Hematopoietic multipotent progenitor cell (in vitro differentiated cells): Measurements from ENCODE around the genes CTXN2, SLC12A1, DUT and GABPB1.

- CAGE, long polyA plus RNA = no peak
Measured at GRCh38 chr15:47299874-47300564, 417.3 kb upstream of the SEMA6D start.

DNA sequence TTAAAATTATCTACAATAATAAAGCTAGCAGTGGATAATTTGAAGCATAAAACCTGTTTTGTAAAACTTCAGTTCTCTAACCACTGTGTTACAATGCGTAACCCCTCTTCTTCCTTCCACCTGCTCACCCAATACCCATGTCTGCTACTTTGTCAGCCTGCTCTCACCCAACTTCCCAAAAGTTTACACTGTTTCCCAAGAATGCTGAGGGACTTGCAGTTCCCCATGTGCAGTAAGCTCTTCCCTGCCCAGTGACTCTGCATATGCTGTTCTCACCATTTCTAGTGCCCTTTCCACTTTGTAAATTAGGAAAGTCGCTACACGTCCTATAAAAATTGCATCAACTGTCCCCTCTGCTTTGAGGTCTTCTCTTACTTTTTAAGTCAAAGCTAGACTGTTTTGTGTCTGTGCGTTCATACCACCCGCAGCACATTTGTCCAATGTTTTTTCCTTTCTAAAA lies 315.8 kb upstream of the SEMA6D start:
- CAGE, long polyA plus RNA = no peak

GRCh38 chr15:47812466-47813012 lies 95.2 kb downstream of the SEMA6D start:
- CAGE, long polyA plus RNA = no peak

- CAGE, long polyA plus RNA = no peak
Measured at GRCh38 chr15:48191513-48192414, at the start of gene CTXN2. Gene CTXN2 (plus strand): TSS chr15:48191665.

DNA sequence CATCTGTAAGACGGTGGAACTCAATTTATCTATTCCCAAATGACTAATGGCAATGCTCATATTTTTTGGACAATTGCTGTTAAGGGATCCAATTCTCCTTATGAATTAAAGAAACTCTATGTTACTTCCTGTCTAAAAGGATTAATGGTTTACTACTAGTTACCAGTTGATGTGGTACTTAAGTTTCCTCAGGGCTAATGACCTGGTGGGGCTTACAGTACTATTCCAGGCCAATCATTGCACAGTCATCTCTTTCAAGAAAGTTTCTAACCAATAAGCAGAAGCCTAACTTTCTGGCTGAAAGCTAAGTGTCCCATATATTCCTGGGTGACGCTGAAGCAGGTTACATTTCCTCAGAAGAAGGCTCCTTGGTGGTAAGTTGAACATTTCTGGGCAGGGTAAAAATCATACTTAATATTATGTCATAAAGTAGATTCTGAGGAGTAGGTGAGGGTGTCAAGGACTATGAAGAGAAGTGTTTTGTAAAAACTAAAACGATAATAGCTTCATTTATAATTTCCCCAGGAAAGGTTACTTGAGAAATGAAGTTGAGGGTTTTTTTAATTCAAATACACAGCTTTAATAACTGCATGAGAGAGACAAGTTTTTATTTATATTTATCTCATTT lies at the start of gene SLC12A1:
Gene SLC12A1 (plus strand): TSS at position 346 of the 628 bp plus-strand sequence.
- CAGE, long polyA plus RNA = no peak

GRCh38 chr15:48331248-48331624 lies at the start of gene DUT:
Gene DUT (plus strand): TSS chr15:48331429.
- CAGE, long polyA plus RNA = start-site peak on the plus strand at chr15:48331419-48331448, 138 reads

DNA sequence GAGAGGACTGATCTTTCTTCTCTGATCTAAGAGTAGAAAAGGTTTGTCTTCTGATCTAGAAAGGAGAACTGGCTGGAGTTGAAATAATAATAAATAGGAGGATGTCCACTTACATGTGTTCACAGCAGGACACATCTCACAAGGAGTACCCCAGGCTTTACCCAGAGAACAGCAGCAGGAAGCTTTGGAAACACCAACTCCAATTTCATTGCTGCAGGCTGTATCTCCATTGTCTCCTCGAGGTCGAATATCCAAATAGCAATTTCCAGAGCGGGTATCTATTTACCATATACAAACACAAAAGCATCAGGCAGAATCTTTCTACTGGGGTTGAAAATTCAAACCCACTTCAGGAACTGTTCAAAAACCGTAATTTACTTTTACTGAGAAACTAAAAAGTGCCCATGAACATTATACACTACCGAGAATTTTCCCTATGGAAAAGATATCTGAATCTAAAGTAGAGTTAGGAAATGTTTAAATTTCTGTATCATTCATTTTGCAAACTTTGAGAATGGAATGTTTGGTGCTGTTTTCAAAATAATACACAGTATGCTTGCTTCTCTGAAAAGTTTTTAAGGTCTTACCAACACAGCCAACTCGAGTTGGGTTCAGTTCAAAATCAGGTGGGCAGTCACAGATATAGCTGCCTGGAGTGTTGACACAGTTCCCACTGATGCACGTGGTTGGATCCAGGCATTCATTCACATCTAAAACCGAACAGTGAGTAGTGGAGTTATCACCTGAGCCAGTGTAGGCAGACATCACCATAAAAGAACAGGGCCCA lies 136.8 kb downstream of the DUT start:
- CAGE, long polyA plus RNA = no peak

GRCh38 chr15:48487890-48488768 lies 156.9 kb downstream of the DUT start:
- CAGE, long polyA plus RNA = no peak

GRCh38 chr15:48537449-48537930 lies 108.0 kb downstream of the FBN1 start:
- CAGE, long polyA plus RNA = no peak

DNA sequence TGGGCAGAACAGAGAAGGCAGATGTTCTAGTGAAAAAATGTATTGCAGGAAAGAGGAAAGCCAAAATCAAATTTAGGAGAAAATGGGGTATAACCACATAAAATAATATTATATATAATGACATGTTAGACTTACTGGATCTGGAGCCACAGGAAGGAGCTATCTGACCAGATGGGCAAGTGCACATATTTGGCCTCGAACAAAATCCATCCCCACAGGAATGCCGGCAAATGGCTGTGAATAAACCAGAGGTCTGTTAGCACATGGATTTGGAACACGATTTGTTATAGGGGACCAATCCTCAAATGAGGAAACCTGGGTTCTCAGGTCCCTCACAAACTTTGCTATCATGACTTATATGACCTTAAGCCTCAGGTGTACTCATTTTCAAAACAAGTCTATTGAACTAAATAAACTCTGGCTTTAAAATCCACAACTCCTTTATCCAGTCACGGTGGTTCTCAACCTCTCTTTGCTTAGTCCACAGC lies 34.9 kb downstream of the FBN1 start:
- CAGE, long polyA plus RNA = no peak

GRCh38 chr15:48643794-48644115 lies 1.8 kb downstream of the FBN1 start:
- CAGE, long polyA plus RNA = no peak

- CAGE, long polyA plus RNA = no peak
Measured at GRCh38 chr15:48797828-48798307, 13.0 kb downstream of the CEP152 start.

DNA sequence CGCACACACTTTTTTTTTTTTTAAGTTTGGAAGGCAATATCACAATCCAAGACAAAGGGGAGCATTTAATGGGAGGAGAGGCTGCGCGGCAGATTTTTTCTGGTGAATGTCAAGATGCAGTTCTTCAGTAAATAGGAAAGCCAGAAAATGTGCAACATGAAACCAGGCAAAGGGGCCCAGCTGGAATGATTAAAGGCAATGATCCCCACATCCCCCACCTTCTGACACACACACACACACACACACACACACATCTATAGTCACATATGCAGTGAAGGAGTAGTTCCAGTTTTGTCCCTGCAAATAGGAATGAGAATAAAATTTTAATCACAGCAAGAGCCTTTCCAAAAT lies 19.6 kb downstream of the EID1 start:
- CAGE, long polyA plus RNA = no peak

GRCh38 chr15:49154607-49155264 lies 663 bp downstream of the COPS2 start:
- CAGE, long polyA plus RNA = no peak

- CAGE, long polyA plus RNA = no peak
Measured at GRCh38 chr15:49720105-49720477, 99.2 kb downstream of the DTWD1 start.

- CAGE, long polyA plus RNA = no peak
Measured at GRCh38 chr15:49916950-49917719, 201.9 kb downstream of the ATP8B4 start.

DNA sequence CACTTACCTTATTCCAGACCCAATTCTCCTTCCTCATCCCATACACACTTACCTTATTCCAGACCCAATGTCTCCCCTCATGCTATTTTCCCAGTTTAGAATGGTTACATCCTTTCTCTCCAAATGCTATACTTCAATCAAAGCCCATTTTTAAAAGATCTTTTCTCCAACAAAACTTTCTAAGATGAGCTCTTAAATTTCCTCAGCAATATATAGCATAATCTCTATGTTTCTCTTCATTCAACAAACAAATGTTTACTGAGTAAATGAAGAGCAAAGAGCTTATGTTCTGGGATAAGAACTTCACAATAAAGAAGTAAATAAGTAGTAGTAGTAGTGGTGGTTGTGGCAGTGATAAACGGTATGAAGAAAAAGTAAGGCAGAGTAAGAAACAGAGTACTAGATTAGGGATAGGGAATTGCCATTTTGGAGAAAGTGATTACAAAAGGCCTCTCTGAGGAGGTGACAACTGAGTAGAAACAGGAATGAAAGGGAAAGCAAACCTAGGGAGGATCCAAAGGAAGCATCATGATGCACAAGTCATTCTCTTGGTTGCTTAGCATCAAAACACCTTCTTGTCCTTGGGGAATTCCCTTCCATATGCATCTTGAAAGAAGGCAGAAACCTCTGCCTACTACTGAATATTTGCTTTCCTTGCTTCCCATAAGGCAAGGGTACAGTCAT lies 24.3 kb downstream of the GABPB1 start:
- CAGE, long polyA plus RNA = no peak

DNA sequence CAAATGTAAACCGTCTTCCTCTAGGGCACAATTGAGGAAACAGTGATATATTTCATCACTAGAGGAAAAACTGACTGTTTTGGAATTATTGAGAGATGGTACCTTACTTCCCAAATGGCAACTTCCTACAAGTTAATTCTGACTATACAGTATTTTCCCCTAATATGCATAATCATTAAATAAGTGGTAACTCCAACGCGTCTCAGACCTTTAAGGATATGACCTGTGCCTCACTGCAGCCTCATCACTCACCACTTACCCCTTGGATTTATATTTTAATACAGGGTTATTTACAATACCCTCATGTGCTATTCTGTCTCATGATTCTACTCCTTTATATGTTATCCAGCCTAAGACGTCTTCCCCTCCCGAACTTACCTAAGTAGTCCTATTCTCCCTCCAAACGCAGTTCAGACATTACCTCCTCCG lies 13.3 kb downstream of the GABPB1 start:
- CAGE, long polyA plus RNA = no peak

DNA sequence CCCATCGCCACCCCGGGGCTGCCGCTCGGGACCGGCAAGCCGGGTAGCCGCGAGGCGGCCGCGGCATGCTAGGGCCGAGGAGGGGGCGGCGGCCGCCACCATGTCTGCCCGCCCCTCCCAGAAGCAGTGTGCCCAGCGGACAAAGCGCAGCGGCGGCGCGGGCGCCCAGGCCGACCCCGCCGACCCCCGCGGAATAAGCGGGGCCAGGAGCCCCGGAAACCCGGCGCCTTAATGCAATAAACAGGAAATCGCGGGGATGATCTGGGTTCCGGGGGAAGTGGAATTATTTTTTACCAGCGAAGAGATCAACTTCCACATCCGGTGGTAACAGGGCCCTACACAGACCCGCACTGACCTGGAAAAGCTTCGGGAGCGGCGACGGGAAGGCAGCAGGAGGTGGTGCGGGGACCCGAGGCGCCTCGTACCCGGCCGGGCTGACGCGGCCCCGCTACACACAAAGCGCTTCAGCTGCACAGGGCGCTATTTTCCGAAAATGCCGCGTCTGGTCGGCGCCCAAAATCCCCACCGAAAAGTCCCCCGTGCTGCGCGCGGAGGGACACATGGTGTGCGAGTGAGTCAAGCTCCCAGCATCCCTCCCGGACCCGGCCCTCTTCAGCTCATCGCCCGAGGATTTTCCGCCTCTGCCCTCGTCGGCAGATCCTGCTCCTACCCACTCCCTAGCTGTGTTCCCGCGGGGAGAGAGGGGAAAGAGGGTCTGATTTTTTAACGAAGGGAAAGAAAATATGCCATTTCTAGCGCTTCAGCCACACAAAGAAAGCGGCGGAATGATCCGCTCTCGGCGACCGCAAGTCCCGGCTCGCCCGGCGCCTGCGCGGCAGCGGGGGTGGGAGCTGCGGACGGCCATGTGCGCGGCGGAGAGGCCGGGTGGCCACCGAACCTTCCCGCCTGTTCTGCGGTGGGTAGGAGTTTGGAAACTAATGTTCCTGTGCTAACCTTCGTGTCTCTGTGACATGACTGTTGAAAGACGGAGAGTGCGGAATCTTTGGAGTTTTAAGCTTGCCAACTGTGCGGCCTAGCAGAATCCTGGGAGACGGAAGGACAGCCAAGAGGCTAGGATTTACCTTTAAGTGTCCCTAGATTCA lies at the start of gene GABPB1:
Gene GABPB1 (minus strand): TSS at position 569 of the 1,103 bp plus-strand sequence.
- CAGE, long polyA plus RNA = no peak

- CAGE, long polyA plus RNA = no peak
Measured at GRCh38 chr15:50458693-50459244, 34.6 kb downstream of the USP8 start.